SJSA1 (cell line): ENCODE measurements around a stretch of chr1.

DNA sequence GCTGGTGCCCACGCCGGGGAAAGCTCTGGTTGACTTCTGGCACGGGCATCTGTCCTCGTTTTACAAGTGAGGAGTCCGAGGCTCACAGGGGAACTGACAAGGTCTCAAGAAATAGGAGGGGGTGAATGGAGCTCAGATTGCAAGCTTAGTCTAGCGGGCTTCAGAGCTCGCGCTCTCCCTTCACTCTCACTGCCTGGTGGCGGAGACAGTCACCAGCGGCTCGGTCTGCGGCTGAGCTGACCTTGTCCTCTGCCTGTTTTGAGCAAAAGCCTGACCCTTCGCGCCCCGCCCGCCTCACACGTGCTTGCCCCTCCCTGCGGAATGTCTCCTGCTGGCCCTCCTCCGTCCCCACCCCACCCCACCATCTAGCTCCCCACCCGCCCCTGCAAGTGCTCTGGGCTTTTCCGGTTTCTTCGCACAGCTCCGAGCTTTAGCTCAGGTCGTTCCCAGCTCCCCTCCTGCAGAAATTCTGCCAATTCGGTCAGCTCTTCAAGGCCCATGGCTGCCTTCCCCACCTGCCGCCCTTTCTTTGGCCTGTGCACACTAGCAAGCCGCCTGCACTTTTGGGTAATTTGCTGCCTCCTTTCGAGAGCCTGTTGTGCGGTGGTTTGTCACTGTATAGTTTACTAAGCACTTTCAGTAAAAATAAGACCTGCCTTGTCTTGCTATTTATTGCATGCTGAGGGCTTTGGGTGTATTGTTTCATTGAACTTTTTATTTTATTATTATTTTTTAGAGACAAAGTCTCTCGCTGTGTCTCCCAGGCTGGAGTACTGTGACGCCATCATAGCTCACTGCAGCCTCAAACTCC lies 803 bp upstream of the FABP3 start:
- RAMPAGE, long total RNA, result no peak

DNA sequence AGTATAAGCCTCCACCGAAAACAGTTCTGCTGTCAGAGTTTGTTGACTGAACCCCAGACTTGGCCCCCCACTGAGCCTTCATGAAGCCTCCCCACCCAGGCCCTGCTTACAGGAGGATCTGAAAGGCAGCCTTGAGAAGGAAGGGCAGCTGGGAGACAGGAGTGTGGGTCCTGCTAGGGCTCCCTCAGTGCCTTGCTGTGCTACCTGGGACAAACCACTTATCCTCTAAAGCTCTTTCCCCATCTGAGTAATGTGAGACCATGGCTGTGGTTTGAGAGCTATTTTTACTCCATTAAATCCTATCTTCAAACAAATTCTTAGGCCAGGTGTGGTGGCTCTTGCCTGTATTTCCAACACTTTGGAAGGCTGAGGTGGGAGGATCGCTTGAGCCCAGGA lies 11.6 kb upstream of the FABP3 start:
- RAMPAGE, long total RNA, result no peak

- RAMPAGE, long total RNA, result no peak
Observed at GRCh38 chr1:31472207-31472847, 59.3 kb downstream of the SERINC2 start.

DNA sequence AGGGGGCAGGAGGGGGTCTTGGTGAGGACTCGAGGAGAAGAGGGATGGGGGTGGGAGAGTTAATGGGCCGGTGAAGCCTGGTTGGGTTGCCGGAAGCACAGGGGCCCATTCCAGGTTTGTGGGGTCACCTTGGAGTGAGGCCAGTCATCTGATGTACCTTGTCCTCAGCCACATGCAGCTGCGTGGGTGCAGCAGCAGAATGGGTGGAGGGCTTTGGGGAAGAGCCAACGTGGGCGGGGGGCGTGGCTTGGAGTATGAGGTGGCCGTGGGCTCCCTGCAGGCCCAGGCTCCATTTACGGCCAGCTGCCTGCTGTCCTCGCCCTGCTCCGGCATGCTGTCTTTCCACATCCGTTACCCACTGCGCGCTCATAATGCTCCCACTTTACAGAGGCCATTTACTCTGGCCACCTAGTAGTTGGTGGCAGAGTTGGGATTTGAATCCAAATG lies 27.8 kb upstream of the TINAGL1 start:
- RAMPAGE, long total RNA, result no peak

DNA sequence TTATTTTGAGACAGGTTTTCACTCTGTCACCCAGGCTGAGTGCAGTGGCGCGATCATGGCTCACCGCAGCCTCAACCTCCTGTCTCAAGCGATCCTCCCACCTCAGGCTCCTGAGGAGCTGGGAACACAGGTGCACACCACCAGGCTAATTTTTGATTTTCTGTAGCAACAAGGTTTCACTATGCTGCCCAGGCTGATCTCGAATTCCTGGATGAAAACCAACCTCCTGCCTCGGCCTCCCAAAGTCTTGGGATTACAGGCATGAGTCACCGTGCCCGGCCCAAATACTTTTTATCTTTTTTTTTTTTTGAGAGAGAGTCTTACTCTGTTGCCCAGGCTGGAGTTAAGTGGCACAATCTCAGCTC lies 15.5 kb downstream of the PTP4A2 start:
- RAMPAGE, long total RNA, result no peak

- RAMPAGE, long total RNA, result no peak
Observed at GRCh38 chr1:31930886-31931182, 7.3 kb downstream of the PTP4A2 start.

- RAMPAGE, long total RNA, result no peak
Observed at GRCh38 chr1:31934635-31935625, 3.2 kb downstream of the PTP4A2 start.

- RAMPAGE, long total RNA, result no peak
Observed at GRCh38 chr1:32008986-32009544, 4.6 kb upstream of the KHDRBS1 start.

DNA sequence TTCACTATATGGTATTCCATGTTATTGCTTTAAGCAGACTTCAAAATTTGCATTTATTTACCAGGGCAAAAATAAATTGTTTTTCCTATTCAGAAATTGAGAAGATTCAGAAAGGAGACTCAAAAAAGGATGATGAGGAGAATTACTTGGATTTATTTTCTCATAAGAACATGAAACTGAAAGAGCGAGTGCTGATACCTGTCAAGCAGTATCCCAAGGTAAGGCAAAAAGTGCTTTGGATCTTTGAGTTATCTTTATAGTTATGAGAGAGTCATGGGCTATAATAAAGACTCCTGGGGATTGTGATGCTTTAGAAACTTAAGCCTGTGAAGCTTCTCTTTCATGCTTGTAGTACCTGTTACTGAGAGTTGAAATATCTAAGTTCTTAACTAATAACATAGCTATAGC lies 16.5 kb downstream of the KHDRBS1 start:
- RAMPAGE, long total RNA, result no peak

DNA sequence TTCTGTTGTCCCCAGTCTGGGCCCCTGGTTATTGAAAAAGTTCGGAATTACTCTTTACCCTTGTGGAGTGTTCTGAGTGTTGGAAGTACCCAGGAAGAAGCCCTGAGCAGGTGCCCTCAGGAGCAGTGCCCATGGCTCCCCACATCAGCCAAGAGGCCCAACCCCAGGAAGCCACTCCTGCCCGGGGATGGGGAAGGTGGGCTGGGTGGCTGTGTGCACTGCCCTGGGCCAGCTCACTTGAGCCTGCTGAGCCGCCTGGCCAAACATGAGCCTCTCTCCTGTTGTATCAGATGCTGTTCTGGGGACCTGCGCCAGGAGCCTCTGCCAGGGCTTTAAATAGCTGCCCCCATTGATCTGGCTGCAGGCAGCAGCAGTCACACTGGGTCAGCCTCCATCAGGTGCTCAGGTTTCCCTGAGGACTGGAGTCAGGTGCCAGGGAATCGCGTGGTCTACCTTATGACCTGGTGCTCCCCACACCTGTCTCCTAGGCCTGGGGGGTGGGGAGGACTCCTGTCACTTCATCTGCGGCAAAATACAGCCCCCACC lies 782 bp upstream of the CCDC28B start:
- RAMPAGE, long total RNA, result no peak

DNA sequence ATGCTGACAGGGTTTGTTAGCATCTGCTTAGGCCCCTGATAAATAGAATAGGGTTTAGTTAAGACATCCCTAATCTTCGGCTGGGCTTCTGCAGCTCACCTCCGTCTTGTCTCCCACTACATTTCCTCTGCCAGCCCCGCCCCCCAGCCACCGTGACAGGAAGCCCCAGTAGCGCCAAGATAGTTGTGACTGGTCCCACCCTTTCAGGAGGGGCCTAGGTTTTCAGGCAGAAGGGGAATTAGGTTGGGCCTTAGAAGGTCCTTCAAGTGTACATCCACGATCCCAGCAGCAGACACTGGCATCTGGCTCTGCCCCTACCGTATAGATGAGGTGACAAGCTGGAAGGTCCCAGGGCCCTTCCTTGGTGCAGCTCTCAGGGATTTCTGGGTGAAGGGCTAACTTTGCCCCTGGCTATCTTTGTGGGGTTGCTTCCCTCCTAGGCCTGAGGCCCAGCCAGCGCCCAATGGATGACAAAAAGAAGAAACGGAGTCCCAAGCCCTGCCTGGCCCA lies 1.1 kb downstream of the CCDC28B start:
- RAMPAGE, long total RNA, result no peak

GRCh38 chr1:32212184-32213071 lies 3.5 kb downstream of the DCDC2B start:
- RAMPAGE, long total RNA, result no peak

- RAMPAGE, long total RNA, result no peak
Observed at GRCh38 chr1:32322529-32323058, 13.4 kb downstream of the MARCKSL1 start.

DNA sequence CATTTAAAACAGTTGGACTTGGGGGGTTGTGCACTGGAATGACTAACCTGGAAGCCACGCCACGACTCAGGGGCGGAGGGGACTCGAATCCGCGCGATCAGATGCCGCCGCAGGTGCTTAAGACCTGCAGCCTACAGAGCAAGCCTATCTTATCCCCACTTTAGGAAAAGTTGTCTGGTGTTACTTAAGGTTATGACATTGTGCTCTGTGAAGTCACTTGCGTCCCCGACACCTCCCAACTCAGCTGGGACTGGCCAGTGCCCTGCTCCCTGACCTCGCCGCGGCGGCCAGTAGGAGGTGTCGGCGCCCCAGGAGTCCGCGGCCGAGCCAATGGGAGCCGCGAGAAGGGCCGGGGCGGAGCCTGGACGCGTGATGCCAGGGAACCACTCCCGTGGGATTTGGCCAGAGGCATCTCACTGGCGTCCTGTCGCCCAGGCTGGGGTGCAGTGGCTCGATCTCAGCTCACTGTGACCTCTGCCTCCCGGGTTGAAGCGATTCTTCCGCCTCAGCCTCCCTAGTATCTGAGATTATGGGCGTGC lies 38.3 kb downstream of the ZBTB8OS start:
- RAMPAGE, long total RNA, result no peak

DNA sequence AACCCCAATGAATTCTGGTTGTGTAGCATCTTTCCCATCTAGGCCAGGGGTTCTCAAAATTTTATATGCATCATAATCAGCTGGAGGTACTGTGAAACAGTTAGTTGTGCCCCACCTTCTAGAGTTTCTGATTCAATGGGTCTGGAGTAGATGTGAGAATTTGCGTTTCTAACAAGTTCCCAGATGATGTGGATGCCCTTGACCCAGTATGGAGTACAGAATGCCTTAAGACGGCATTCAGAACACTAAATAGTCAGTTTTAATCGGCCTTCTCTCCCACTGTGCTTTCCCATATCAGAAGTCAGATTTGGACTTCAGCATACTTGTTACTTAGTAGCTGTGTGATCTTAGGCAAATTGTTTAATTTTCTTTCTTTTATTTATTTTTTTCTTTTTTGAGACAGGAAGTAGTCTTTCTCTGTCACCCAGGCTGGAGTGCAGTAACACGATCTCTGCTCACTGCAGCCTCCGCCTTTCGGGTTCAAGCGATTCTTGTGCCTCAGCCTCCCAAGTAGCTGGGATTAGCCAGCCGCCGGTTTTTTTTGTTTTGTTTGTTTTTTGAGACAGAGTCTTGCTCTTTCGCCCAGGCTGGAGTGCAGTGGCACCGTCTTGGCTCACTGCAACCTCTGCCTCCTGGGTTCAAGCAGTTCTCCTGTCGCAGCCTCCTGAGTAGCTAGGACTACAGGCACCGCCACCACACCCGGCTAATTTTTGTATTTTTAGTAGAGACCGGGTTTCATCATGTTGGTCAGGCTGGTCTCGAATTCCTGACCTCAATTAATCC lies 5.0 kb downstream of the RBBP4 start:
- RAMPAGE, long total RNA, result no peak

GRCh38 chr1:32686213-32686906 lies 16.2 kb downstream of the SYNC start:
- RAMPAGE, long total RNA, result no peak

DNA sequence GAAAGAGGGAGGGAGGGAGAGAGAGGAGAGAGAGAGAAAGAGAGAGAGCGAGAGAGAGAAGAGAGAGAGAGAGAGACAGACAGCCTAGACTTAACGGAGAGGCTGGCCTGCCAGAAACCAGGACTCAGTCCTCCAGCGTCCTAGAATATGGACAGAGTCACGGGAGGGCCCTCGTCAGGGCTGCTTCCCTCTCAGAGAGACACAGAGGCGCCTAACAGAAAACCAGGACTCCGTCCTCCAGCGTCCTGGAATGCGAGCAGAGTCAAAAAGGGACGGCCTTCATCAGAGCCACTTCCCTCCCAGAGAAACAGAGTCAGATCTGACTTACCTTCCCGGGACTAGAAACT lies 24.6 kb upstream of the TMEM54 start:
- RAMPAGE, long total RNA, result no peak

DNA sequence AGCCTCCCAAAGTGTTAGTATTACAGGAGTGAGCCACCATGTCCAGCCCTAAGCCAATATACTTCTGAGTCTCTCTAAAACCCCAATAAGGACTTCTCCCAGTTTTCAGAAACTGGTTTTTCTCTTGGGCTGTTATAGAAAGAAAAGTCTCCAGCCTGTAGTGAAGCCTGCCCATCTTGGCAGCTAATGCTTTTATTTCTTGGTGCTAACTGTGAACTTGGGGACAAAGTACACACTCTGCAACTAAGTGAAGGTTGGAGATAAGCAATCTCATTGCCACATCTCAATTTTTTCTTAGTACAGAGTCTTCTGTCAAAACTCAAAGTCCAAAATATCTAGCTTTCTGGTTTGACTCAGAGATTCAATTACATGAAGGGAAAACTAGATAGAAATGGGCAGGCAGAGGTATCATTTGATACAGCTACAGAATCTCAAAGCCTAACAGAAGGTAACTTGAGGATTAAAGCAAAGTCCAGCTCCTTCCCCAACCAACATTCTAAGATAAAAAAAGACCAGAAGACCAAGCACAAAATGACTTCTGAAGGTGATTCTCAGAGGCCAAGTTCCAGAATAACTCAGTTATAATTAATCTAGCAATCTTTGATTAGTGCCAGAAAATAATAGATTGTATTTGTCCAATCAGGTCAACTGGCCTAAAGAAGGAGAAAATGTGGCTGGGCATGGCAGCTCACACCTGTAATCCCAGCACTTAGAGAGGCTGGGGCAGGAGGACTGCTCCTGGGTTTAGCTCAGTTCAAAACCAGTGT lies 13.9 kb downstream of the AK2 start:
- RAMPAGE, long total RNA, result no peak

GRCh38 chr1:33142674-33143265 lies 39.1 kb downstream of the TRIM62 start:
- RAMPAGE, long total RNA, result no peak

- RAMPAGE, long total RNA, result no peak
Observed at GRCh38 chr1:33160954-33161902, 20.6 kb downstream of the TRIM62 start.